Bronchus fibroblast of lung (primary cell): ENCODE results near the genes C3orf14, SYNPR and C3orf49.

DNA sequence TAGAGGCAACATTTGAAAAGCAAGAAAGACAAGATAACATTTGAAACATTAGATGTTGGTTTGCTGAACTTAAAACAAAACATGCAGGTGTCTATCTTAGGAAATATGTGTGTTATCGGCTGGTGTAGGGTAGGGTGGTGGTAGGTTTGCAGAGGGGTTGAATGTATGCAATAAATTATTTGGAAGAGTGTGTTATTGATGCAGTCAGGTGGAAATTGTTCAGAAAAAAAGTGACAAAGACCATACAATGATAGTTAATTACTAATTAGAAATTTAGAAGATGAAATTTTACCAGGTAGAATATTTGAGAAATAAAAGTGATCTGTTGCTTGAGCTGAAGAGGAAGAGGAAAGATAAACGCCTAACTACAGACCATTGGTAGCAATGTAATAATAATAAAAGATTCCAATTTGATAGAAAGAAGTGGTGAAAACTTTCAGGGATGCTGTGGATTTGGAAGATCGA lies 211.7 kb downstream of the PTPRG start:
- RAMPAGE, long total RNA, result no peak

GRCh38 chr3:61880159-61880821 lies 318.9 kb downstream of the PTPRG start:
- RAMPAGE, long total RNA, result no peak

- RAMPAGE, long total RNA, result start-site peak on the plus strand at chr3:62319004-62319050, 1,057 and 1,373 reads in 2 replicates
Measured at GRCh38 chr3:62318627-62319901, at the start of gene C3orf14. TSS of gene C3orf14 (plus strand) at chr3:62319022.

GRCh38 chr3:62607164-62607588 lies 233.8 kb upstream of the FEZF2 start:
- RAMPAGE, long total RNA, result no peak

DNA sequence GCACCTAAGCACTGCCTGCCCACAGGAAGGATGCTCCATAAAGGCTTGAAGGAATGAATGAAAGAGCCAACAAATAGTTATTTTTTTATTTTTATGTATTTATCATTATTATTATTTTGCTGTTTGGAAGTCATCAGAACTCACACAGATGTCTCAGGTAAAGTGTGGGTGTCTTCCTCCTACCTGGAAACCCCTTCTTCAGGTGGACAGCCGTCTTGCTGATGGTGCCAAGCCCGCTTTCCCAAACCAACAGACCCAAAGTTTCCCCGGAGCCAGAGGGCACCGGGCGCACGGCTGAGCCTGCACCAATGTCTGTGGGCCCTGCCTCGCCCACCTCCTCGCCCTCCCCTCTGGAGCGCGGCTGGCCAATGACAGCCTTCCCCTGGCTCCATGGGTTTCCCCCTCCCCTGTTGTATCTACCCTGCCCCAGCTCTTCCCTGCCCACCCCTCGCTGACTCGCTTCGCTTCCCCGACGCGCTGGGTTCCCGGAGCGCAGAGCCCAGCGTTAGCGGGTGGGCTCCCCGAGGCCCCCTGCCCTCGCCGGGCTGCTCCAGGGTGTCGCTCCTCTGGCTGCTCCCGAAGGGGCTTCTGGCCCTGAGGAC lies at the start of gene SYNPR:
TSS of gene SYNPR (plus strand) at position 444 of the 602 bp plus-strand sequence.
- RAMPAGE, long total RNA, result no peak

DNA sequence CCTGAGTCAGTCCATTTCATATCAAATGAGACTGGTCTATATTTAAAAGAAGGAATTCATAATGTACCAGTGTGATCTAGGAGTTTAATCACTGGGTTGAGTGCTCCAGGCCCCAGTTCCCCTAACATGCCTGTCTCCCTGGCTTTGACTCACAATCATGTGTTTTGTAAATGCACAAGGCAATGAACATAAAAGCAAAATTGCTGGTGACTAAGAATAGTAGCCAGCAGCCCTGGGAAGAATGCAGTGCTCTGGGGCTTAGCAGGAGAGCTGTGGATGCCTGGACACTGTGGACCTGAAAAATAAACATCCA lies 50.2 kb downstream of the SYNPR start:
- RAMPAGE, long total RNA, result no peak

DNA sequence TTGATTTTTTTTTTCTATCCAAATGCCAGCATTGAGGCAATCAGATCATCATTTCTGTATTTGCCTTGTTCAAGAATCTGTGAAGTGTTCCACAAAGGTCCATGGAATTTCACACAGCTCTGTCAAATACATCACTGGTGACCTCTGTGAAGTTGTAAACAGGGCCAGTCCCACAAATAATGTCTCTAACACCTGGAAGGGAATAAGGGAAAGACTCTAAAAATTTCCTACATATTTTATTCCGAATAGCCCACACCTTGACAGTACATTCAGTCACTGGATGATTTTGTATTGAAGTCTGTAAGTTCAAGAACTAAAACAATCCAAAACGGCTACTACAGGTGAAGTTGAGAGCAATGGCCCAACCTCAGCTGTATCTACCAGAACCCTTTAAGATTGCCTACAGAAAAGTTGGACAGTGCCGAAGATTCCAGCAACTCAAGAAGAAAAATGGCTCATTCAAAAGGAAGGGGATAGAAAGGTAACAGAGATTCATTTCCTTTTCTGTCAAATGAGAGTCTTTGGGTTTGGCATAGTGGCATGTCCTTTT lies at the start of gene C3orf49:
TSS of gene C3orf49 (plus strand) at position 184 of the 550 bp plus-strand sequence.
- RAMPAGE, long total RNA, result no peak

DNA sequence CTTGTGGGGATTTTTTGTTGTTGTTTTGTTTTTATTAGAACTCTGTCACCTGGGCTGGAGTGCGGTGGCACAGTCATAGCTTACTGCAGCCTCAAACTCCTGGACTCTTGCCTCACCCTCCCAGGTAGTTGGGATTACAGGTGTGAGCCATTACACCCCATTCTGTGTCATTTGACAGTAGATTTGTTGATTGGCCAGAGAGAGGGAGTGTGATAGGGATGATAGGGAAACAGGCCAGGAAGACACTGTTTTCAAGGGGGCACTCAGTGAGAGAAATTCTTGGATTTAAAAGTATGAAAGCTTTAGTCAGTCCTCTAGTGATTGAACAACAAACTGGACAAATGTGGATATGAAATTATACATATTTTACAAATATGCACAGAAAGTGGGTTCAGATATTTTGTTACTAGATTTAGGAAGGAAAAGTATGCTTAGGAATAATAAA lies 56.3 kb downstream of the PSMD6 start:
- RAMPAGE, long total RNA, result no peak

DNA sequence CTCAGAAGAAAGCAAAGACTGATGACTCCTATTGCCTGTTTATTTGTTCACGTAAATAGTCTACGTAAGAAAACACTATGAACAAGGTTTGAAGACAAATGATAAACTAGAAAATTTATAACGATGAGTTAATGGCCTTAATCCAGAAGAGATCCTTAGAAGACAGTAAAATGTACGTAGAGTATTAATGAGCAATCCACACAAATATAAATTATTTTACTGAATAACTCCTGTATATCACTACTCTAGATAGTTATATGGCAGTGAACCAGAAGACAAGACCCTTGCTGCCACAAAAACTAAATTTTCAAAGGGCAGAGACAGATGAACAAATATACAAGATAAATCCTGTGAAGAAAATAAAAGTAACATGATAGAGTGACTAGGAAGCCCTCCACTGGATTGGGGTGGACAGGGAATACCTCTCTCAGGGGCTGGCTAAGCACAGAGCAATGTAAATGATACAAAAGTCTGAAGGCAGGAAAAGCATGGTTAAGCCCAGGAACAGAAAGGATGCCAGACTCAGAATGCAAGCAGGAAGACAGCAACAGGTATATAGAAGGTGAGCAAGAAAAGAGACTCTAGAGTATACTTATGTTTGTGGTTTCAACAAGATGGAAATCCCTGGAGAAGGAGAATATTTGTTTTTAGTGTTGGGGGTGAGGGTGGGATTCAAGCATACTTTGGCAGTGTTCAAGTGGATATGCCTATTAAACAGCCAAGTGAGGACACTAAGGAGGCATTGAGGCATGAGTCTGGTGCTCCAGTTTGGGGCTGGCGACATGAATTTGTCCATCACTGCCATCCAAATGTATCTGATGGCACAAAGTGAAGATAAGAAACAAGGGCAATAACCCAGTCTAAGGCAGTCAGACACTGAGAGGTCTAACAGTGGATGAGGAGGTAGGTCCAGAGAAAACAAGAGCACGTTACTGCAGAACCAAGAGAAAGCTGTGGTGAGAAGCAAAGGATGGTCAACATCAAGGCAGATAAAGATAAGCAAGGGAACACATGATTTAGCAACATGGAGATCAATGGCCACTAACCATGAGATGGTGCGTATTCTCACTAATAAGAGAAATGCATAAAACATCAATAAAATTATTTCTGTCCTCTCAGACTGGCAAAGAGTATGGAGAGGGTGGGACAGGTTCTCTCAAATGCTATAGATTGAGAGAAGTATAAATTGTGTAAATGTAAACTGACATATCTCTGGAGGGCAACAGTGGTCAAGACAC lies 8.8 kb downstream of the PSMD6 start:
- RAMPAGE, long total RNA, result no peak

DNA sequence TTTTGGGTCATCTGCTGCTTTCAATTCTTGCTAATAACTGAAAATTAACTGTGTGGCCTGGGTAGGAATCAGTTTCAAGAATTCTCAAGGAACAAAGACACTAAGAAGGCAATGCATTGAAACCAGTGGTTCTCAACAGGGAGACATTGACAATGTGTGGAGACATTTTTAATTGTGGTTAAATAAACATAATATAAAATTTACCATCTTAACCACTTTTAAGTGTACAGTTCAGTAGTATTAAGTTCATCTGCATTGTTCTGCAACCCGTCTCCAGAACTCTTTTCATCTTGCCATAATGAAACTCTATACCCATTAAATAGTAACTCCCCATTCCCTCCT lies 69.4 kb upstream of the PSMD6 start:
- RAMPAGE, long total RNA, result no peak

- RAMPAGE, long total RNA, result no peak
Measured at GRCh38 chr3:64159705-64160422, 65.4 kb downstream of the PRICKLE2 start.

DNA sequence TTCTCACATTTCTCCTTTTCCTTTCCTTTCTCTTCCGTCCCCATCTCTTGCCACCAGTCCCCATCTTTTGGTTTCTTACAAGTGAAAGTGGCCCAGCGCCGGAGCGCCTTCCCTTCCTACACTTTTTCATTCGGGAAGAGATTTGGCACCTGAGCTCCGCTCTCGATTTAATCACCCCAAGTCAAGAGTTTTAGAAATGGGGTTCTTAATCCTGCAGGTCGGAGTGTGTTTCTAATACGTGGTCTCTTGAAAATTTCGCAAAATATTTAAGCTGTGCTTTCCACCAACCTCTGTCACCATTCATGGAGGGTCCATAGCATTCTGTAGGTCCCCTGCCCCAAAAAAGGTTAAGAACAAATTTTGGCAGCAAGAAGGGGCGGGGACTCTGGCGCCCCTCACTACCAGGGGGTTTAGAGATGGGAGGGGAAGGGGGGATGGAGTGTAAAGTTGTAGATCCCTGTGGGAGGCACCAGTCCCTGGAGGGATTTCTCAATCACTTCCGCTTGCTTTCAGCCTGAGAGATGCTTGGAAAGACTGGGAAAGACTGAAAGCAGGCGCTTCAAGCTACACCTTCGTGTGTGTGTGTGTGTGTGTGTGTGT lies 834 bp upstream of the ADAMTS9 start:
- RAMPAGE, long total RNA, result no peak

DNA sequence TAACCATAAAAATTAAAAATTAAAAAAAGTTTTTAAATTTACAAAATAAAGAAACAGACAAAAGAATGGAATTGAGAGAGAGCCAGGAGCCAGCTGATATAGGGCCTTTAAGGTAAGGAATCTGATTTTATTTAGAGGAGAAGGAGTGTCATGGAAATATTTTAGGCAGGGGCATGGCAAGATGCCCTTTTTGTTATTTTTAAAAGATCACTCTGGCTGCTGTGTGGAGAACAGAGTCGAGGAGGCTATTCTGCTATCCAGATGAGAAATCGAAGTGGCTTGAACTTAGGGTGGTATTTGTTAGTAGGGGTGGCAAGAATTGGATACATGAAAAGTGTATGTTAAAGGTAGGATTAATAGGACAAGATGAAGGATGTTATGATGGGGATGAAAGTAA lies 9.1 kb upstream of the ADAMTS9 start:
- RAMPAGE, long total RNA, result no peak

DNA sequence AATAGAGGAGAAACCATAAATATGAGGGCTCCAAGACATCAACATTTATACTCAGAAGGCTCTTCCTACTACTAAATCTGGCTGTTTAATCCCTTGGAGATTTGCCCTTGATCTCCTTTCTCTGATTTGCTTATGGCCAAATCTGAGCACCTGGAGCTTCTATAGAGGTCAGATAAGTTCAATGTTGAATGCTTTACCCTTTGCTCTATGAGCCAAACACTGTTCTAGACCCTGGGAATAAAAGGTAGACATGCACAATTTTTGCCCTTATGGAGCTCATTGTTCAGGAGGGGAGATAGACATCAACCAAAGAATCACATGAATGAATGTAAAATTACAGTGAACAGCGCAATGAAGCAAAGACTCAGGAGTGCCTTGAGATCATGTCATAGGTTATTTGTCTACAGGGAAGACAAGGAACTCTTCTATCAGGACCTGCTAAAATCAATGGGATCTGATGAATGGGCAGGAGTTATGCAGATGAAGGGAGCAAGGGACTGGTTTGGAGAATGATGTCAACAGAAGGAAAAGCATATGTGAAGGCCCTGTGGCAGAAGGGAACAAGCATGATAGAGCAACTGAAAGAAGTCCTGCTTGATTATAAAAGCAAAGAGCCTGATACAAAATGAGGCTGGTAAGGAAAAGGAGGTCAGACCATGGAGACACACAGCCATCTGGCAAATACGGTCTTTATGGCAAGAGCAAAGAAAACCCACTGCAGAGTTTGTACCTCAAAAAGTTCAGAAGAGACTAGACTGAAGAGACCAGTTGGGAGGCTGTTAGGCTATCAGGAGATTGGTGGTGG lies 226.7 kb upstream of the ADAMTS9 start:
- RAMPAGE, long total RNA, result no peak

DNA sequence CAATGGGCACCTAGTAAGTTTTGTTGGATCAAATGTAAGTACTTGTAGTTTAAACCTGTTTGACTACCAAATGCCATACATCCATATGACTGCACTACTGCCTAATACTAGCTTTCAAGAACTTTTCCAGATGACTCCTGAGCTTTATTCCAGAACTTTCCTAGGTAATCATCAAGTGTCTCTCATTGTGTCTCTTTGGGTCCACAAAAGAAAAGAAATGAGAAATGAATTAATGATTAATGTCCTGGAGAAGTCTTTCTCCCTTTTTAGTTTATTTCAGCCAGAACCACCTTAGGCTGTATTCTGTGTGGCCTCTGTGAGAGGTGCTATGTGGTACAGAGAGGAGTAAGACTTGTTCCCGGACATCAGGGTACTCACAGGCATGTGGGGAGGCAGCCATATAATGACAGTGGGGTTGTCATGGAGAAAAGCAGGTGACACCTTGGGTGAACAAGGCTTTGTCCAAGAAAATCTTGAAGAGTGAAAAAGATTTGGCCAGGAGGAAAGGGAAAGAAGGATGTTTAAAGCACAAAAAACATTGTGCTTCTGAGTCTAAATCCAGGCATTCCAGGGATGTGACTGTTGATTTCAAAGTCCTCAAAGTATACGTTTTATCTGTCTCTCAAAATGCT lies 232.7 kb upstream of the ADAMTS9 start:
- RAMPAGE, long total RNA, result no peak

DNA sequence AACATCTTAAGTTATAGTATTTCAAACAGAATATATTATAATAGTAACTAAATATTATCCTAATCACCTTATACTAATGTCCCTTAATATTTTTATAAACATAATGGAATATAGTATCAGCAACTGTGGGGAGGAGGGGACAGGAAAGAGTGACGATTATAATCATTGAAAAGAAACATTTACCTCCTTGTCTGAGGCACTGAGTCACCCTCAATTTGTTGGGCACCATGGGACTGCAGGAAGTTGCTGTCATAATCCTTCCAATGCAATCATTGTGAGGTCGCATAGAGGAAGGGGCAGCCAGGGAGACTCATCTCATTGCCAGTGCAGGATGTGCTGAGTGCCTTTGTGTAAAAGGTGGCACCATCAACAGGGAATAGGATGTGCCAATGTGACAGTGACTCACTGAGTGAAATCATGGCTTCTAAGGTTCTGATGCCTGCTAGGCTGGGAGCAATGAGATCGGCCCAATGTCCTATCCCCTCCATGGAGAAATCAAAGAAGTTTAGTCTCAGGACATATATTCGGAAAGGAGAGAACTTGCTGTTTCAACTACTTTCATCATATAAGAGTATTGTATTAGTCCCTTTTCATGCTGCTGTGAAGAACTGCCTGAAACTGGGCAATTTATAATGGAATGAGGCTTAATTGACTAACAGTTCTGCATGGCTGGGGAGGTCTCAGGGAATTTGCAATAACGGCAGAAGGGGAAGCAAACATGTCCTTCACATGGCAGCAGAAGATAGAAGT lies 300.5 kb upstream of the ADAMTS9 start:
- RAMPAGE, long total RNA, result no peak

DNA sequence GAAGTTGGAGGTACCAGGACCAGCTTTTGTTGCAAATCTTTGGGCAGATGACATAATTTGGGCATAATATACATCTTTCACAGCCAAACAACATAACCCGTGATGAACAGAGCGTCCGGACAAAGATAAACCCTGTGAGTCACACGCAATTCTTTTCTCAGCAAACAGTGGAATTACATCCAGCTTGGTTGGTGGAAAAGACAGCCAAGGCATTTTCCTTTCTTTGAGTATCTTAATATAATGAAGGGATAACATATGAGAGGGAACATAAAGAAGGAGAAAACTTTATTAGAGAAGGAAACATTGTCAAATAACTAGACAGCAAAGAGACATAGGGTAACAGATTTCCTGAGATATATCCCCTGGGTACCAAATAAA lies 419.5 kb upstream of the ADAMTS9 start:
- RAMPAGE, long total RNA, result no peak

- RAMPAGE, long total RNA, result no peak
Measured at GRCh38 chr3:65170458-65171177, 482.8 kb upstream of the ADAMTS9 start.

- RAMPAGE, long total RNA, result no peak
Measured at GRCh38 chr3:65596566-65596958, 442.2 kb downstream of the MAGI1 start.

GRCh38 chr3:65597763-65598594 lies 440.7 kb downstream of the MAGI1 start:
- RAMPAGE, long total RNA, result no peak